Cerebellum (tissue), 5 donors: ENCODE results near the gene DDA1.

- PRO-cap, 3 experiments = no peak in any of the 3 experiments
- RAMPAGE, long total RNA = no peak
Measured at GRCh38 chr19:16092166-16092702, 15.9 kb downstream of the TPM4 start.

DNA sequence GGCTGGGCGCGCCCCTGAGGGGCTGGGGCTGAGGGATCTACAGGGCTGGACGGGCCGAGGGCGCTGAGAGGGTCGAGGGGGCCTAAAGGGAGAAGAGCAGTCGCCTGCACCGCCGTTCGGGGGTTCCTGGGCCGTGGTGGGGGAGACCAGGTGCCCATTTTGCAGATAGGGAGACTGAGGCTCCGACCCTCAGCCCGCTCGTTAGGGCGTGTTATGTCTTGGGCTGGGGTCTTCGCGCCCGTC lies 298 bp downstream of the RAB8A start:
- PRO-cap, 3 experiments = no peak in any of the 3 experiments
- RAMPAGE, long total RNA = no peak

GRCh38 chr19:16112460-16113114 lies 898 bp downstream of the RAB8A start:
- PRO-cap, 3 experiments = no peak in any of the 3 experiments
- RAMPAGE, long total RNA = no peak

GRCh38 chr19:16115502-16116170 lies 3.9 kb downstream of the RAB8A start:
- PRO-cap, 3 experiments = no peak in any of the 3 experiments
- RAMPAGE, long total RNA = no peak

DNA sequence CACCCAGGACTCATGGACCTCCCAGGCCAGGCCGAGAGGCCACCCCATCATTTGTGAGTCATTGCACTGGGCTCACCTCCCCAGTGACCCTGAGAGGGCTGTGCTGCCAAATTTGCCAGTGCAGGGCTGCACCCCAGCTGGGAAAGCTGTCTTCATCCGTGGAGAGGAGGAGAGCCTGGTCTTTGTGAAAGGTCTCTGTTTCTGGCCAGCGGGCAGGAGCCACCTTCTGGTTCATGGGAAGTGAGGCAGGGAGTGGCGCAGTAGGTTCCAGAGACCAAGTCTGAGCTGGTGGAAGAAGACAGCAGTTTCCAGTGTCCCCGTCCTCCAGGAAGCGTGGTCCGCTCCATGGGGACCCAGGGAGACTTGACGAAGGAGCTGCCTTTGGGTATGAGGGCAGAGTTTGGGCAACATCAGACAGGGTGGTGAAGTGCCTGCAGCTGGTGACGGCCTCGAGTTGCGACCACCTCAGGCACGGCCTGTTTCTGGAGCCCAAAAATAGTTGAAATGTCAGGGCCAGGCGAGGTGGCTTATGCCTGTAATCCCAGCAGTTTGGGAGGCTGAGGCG lies 14.6 kb downstream of the RAB8A start:
- PRO-cap, 3 experiments = no peak in any of the 3 experiments
- RAMPAGE, long total RNA = no peak

GRCh38 chr19:16327525-16328307 lies 3.1 kb downstream of the KLF2 start:
- PRO-cap, 3 experiments = peak in 1 of 3 experiments; most common plus-strand start chr19:16328211 (in 1)
- RAMPAGE, long total RNA = no peak

DNA sequence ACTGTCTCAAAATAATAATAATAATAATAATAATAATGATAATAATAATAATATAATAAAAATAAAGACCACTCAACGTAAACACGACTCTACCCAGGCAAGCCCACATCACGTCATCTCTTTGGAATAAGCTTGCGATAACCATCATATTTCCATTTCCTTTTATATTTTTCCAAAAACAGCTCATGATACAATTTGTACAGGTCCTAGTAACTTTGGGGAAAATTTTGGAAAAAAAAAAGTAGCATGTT lies 22.9 kb downstream of the KLF2 start:
- PRO-cap, 3 experiments = no peak in any of the 3 experiments
- RAMPAGE, long total RNA = no peak

DNA sequence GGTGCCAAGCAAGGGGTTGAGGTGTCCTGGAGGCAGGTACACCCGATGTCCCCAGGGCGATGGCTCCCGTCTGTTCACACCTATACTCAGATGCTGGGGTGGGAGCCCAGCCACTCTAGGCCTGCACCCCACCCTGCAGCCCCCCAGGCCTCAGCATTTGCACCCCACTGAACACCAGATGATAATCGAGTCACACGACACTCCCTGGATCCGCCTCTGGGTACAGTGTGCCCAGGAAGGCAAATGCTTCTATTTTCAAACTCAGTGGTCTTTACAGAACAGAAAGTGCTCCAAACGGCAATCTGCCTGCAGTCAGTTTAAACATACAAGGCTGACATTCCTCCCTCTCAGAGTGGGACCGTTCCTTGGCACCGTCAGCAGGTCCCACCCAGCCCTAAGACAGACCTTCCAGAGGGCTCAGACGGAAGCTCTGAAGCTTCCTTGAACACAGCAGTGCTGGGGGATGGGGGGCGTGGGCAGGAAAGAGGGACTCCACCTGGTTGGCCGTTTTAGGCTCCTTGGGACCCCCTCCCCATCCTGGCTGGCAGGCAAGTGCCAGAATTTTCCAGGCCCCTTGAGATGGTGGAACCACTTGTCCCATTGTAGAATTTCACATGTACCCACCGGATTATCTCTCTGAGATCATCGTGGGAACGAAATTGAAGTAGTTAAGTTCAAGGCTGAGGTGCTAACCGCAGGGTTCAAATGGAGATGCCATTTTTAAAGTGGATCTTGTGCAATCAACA lies 45.9 kb downstream of the KLF2 start:
- PRO-cap, 3 experiments = no peak in any of the 3 experiments
- RAMPAGE, long total RNA = no peak

- PRO-cap, 3 experiments = no peak in any of the 3 experiments
- RAMPAGE, long total RNA = no peak
Measured at GRCh38 chr19:16457445-16458765, 13.9 kb downstream of the EPS15L1 start.

DNA sequence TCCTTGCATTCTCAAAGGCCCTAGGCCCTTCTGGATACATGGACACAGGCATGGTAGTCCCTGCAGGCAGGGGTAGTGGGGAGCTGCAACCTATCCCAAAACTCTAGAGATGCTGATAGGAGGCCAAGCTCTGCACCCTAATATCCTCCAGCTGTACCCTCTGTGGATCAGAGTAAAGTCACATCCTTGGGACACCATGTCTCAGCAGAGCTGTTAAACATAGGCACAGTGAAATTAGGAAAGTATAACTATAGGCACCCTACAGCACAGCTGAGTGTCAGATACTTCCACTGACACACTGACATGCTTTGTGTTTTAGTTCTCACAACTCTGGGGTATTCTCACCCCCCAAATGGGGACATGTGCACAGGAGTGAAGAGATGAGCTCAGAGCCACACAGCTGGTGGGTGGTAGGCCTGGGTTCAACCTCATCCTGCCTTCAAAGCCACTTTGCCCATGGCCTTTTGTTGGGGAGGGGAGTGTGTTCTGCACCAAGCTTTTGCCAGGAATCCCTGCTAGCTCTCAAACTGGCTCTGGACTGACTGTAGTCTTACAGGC lies 1.6 kb upstream of the SLC35E1 start:
- PRO-cap, 3 experiments = no peak in any of the 3 experiments
- RAMPAGE, long total RNA = no peak

DNA sequence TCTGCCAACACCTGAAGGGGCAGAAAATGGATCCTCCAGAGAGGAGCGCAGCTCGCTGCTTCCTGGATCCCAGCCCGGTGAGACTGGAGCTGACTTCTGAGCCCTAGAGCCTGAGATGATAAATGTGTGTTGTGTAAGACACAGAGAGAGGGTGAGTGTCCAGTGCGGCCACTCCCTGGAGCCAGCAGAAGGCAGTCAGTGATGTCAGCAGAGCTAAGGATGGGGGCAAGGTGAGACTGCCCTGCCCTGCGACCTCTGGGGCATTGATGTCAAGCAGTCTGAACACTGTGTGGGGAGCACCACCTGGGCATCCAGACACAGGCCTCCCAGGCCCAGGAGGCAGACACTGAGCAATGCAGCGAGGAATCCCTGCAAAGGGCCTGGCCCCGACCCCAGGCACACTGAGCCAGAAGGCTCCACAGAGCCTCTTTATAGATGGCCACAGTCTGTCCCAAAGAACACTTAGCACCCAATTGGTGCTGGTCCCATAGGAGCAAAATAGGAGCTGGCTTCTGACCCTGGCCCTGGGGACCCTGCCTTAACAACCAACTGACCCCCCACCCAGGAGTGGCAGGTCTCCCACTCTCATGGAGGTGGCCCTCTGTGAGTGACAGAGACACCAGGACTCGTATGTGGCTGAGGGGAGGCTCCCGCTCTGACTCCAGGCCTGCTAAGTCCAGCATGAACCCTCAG lies 9.9 kb upstream of the SLC35E1 start:
- PRO-cap, 3 experiments = no peak in any of the 3 experiments
- RAMPAGE, long total RNA = no peak

GRCh38 chr19:16585598-16586592 lies 13.7 kb upstream of the SLC35E1 start:
- PRO-cap, 3 experiments = no peak in any of the 3 experiments
- RAMPAGE, long total RNA = no peak

DNA sequence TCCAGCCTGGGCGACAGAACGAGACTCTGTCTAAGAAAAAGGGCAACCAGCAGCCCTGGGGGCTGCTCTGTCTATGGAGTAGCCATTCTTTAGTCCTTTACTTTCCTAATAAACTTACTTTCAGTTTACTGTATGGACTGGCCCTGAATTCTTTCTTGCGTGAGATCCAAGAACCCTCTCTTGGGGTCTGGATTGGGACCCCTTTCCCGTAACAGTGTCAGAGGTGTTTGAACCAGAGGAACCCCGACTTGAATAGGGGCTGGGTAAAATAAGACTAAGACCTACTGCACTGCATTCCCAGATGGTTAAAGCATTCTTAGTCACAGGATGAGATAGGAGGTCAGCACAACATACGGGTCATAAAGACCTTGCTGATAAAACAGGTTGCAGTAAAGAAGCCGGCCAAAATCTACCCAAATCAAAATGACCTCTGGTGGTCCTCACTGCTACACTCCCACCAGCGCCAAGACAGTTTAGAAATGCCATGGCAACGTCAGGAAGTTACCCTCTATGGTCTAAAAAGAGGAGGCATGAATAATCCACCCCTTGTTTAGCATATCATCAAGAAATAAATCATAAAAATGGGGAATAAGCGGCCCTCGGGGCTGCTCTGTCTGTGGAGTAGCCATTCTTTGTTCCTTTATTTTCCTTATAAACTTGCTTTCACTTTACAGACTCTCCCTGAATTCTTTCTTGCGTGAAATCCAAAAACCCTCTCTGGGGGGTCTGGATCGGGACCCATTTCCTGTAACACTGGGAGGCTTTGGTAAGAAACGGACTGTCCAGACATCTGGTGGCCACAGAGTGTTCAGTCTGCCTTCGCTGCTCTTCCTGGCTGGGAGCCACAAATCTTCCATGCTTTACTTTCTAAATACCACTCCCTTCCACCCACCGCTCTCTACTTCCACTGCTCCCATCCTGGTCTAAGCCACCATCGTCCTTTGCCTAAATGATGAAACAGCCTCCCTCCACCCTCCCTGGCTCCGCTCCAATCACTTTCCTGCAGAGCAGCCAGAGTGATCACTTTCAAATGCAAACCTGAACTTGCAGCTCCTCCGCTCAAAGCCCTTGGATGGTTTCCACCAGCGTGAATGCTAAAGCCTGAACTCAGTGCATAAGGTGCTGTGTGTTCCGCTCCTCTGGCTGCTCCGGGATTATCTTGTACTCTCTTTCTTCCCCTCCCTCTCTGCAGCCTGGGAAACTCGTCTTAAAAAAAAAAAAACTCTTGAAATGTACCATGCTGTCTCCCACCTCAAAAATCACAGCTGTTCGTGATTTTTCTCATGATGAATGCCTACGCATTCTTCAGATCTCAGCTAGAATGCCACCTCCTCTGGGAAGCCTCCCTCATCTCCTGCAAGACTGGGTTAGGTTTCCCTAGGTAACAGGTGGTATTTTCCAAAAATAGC lies 4.2 kb upstream of the SIN3B start:
- PRO-cap, 3 experiments = no peak in any of the 3 experiments
- RAMPAGE, long total RNA = no peak

DNA sequence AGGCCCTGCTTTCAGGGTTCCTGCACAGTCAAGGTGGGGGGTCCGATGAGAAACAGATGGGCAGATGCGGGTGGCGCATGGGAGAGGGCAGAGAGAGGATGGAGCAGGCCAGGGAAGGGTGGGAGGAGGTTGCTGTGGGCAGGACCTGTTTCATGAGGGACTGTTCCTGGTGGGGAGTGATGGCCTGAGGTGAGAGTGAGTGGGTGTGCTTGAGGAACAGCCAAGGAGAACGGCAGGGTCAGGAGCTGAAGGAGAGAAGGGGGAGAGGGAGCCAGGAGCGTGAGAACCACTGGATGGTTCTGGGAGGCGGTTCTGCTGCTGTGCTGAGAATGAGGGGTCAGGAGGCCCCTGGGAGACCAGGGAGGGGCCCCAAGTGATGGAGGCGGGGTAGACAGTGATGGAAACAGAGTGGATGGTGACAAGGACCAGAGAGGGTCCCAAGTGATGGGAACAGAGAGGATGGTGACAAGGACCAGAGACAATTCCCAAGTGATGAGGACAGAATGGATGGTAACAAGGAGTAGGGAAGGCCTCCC lies 7.8 kb downstream of the SIN3B start:
- PRO-cap, 3 experiments = no peak in any of the 3 experiments
- RAMPAGE, long total RNA = no peak

DNA sequence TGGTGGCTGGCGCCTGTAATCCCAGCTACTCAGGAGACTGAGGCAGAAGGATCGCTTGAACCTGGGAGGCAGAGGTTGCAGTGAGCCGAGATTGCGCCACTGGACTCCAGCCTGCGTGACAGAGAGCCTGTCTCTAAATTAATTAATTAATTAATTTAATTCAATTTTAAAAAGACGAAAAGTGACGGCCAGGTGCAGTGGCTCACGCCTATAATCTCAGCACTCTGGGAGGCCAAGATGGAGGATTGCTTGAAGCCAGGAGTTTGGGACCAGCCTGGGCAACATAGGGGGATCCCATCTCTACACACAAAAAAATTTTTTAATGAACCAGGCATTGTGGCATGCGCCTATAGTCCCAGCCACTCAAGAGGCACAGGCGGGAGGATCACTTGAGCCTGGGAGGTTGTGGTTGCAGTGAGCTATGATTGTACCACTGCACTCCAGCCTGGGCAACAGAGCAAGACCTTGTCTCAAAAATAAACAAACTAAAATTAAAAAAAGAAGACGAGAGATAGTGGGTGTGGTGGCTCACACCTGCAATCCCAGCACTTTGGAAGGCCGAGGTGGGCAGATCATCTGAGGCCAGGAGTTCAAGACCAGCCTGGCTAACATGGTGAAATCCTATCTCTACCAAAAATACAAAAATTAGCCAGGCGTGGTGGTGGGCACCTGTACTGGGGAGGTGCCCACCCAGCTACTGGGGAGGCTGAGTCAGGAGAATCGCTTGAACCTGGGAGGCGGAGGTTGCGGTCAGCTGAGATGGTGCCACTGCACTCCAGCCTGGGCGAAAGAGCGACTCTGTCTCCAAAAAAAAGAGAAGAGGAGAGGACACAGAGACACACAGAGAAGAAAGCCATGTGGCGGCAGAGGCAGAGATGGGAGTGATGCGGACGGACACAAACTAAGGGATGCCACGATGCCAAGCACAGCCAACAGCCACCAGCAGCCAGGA lies 2.4 kb downstream of the F2RL3 start:
- PRO-cap, 3 experiments = no peak in any of the 3 experiments
- RAMPAGE, long total RNA = no peak

DNA sequence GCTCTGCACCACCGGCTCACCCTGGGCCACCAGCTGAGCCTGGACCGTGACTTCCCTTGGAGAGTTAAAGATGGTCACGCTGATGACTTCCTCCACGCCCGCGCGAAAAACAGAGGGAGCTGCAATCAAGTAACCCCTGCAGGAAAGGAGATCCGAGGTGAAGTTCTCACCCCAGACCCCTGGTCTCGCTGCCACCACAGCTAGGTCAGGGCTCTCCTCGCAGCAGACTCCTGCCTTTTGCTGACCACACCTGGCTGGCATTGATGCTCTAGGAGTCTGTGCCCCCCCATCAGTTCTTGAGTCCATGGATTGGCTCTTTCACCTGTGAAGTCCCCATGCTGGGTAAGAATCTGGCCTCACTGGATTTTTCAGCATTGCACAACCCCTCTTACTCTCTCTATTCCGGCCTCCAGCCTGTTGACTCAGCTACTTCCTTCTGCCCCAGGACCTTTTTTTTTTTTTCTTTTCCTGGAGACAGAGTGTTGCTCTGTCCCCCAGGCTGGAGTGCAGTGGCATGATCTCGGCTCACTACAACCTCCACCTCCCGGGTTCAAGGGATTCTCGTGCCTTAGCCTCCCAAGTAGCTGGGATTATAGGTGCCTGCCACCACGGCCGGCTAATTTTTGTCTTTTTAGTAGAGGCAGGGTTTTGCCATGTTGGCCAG lies 4.4 kb downstream of the CPAMD8 start:
- PRO-cap, 3 experiments = no peak in any of the 3 experiments
- RAMPAGE, long total RNA = no peak

DNA sequence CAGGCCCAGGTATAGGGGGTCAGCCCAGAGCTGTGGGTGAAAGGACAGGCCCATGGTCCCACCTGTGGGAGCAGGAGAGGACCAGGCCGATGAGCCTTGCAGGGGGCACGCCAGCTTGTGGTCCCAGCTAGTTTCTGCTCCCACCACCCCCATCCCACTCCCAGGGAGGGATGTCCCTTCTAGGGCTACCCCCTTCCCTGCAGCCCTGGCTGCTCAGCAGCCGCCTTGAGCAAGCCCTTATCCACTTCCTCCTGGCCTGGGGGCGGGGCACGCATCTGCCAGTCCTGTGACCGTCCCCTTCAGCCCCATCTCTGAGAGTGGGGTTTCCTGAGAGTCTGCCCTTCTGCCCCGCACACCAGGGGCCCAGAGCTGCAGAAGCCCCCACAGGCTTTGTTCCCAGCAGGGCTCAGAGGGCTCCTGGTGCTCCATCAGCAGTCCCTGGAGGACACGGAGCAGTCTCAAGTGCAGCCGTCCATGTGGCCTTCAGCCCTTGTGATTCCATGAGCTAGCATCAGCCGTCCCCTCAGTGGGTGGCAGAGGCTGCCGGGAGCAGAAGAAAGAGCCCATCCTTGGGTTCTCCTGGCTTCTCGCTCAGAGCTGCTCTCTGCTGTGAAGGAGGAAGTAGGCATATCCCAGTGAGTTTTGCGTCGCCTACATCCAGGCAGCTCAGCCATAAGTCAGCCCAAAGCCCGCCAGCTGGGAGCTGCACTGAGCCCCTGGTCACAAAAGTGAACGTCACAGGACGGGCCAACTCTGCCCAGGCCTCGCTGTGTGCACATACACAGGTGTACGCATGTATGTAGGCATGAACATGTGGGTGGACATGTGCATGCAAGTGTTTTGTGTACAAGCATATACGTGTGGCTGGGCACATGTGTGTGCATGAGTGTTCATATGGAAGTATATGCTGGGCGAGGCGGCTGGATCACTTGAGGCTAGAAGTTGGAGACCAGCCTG lies 16.3 kb downstream of the MYO9B start:
- PRO-cap, 3 experiments = no peak in any of the 3 experiments
- RAMPAGE, long total RNA = no peak

GRCh38 chr19:17112322-17113169 lies 37.0 kb downstream of the MYO9B start:
- PRO-cap, 3 experiments = no peak in any of the 3 experiments
- RAMPAGE, long total RNA = no peak

GRCh38 chr19:17260728-17261268 lies 3.7 kb downstream of the USHBP1 start:
- PRO-cap, 3 experiments = no peak in any of the 3 experiments
- RAMPAGE, long total RNA = no peak

DNA sequence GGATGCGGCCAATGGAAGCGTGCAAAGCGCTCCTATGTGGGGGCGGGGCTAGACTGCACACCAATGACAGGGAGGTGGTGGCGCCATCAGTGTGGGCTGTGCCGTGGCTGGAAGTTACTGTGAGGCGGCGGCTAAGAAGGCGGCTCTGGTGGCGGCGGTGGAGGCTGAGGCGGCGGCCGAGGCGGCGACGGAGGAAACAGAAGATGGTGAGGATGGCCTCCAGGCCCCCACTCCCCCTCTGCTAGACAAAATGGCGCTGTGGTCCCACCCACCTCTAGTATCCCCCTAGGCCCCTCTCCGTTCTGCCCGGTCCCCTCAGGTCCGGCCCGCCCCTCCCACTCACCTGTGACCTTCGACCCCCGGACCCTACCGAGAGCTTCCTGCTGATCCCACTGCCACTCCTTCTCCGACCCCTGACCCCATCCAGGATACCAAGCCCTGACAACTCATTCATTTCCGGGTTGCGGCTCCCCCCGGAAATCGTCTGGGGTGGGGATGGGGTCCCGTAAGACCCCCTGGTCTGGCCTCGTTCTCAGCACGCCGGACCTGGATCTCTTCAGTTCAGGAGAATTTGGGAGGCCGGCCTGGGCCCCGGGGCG lies at the start of gene DDA1:
DDA1 (plus strand) TSS at position 112 of the 599 bp plus-strand sequence.
- PRO-cap, 3 experiments = peak in 3 of 3 experiments; most common plus-strand start position 113 of the sequence (in 2)
- RAMPAGE, long total RNA = start-site peak on the plus strand centred at position 109 of the sequence, 43 bp wide, 153 and 276 reads in 2 replicates